AG09319 (cell line): ENCODE measurements around the genes ABHD8, RPL18A, CCDC124 and MAST3.

DNA sequence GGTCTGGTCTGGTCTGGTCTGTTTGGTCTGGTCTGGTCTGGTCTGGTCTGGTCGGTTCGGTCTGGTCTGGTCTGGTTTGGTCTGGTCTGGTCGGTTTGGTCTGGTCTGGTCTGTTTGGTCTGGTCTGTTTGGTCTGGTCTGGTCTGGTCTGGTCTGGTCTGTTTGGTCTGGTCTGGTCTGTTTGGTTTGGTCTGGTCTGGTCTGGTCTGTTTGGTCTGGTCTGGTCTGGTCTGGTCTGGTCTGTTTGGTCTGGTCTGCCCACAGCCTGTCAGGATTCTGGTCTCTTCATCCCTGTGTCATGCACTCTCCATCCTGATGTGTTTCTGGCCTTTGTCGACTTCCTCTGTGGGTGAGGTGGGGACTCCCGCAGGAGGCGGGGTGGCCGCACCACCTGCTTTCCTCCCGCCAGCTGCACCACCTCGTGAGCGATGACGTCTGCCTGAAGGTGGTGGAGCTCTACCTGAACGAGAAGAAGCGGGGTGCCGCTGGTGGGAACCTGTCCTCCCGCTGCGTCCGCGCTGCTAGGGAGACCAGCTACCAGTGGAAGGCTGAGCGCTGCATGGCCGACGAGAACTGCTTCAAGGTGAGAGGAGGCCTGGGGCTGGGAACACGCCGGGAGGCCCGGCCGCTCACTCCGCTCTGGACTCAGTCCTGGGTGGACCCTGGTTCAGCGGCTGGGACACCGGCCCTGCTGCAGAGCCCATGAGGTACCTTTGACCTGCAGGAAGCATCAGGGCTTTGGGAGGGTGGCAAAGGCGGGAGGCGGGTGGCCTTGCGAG lies 13.0 kb upstream of the F2RL3 start:
- RRBS: 82% methylated on average over 5 of the region's 31 CpGs

DNA sequence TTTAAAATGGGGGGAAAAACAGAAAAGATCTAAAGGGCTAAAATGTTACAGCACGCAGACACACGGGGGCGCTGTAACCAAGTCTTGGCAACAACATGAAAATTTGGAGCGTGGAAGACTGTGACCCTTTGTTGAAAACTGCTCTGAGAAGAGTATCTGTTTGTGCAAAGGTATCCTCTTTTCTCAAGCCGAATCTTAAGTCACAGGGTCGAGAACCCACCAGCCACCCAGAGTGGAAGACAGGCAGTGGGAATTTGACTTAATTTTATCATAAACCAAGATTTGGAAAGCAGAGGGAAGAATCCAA lies 7.7 kb downstream of the HAUS8 start:
- RRBS: no CpG with 5 or more reads among the region's 6 CpGs

DNA sequence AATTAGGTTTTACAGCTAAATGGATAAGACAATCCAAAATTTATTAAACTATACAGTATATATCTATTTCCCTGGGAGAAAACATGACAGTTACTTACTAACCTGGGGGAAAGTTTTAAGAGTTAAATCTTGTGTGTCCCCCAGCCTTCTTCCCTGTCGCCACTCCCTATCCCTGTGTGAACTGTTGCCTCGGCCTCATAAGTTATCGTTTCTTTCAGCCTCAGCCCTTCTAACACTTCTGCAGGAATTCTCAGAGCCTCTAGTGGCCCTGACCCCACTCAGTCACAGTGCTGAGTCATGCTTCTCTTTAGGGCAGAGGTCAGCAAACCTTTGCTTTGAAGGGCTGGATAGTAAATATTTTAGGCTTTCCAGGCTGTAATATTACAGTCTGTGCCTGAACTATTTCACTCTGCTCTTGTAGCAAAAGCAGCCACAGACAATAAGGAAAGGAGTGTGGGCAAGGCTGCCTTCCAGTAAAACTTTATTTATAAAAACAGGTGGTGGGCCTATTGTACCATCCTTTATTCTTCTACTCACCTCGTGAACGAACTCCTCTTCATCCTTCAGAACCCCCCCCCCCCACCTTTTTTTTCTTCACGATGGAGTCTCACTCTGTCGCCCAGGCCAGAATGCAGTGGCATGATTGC lies 22.0 kb downstream of the MYO9B start:
- RRBS: no CpG with 5 or more reads among the region's 7 CpGs

DNA sequence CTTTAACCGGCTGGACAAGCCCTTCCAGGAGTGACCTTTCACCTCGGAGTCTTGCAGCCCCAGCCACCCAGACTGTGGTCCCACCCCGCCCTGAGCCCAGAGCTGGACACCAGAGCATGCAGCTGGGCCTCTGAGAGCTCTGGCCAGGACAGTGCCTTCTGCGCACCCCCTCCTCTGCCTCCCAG lies 1.1 kb upstream of the NR2F6 start:
- RRBS: no CpG with 5 or more reads among the region's 4 CpGs

- RRBS: 1% methylated on average over 32 of the region's 70 CpGs
These were observed at the start of gene ABHD8 for GRCh38 chr19:17302941-17303898. TSS of gene ABHD8 (minus strand) at chr19:17303425.

DNA sequence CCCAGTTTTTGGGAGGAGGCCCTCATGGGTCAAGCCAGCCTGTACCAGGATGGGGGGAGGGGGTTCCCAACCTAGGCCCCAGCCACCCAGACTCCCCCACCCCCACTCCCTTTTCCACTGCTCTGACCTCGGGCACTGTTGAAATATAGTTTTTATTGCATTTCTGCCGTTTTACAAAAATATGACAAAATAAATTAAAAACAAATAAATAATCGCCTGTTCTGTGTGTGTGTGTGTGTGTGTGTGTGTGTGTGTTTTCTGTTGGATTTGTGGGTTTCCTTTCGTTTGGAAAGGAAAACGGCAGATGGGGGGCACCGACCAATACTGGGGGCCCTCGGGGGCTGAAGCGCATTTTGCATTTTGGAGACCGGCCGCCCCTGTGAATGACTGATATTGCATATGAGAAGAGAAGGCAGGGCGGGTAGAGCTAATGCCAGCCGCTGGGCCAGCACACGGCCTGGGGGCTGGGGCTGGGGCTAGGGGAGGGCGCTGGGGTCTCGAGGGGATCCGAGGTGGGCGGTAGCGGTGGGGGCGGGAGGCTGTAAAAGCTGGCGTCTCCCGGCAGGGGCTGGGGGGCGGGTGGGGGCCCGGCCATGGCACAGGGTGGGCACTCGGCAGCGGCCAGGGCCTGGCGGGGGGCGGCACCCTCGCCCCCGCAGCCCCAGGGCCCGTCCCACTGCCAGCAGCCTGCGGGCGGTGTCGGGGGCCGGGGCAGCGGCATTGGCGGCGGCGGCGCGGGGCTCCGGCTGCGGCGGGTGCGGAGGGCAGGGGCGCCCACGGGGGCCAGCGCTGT lies 11.4 kb downstream of the ANO8 start:
- RRBS: 27% methylated on average over 14 of the region's 47 CpGs

GRCh38 chr19:17328858-17329687 lies 5.6 kb downstream of the ANO8 start:
- RRBS: 67% methylated on average over 16 of the region's 84 CpGs

- RRBS: 7% methylated on average over 10 of the region's 52 CpGs
These were observed 574 bp downstream of the GTPBP3 start for GRCh38 chr19:17337726-17338527.

DNA sequence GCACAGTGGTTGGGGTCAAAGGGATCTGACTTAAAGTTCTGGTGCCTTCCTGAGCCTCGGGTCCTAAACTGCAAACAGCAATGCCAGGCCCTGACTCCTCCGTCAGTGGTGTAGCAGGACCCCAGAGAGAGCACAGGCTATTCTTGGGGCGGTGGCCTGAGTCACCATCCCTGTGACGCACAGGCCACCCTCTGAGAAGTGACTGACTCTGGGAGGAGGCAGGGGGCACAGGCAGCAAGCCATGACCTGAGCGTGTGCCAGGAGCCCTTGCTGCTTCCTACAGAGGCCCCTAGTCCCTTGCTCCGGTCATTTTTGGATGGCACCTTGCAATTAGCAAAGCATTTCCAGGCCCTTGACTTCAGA lies 18.7 kb downstream of the PLVAP start:
- RRBS: no CpG with 5 or more reads among the region's 6 CpGs

GRCh38 chr19:17403166-17404024 lies 2.0 kb downstream of the BST2 start:
- RRBS: no CpG with 5 or more reads among the region's 40 CpGs

DNA sequence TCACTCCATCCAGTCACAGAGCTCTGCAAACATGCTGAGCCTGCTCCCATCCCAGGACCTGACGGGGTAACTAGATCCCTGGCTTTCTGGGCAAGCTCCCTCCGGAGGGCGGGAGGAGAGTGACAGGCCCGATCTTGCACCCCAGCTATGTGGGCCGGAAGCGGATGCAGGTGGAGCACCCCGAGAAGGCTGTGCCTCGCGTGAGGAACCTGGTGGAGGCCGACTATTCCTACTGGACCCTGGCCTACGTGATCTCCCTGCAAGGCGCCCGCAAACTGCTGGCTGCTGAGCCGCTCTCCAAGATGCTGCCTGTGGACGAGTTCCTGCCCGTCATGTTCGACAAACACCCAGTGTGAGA lies 25.1 kb downstream of the COLGALT1 start:
- RRBS: 89% methylated on average over 4 of the region's 17 CpGs

DNA sequence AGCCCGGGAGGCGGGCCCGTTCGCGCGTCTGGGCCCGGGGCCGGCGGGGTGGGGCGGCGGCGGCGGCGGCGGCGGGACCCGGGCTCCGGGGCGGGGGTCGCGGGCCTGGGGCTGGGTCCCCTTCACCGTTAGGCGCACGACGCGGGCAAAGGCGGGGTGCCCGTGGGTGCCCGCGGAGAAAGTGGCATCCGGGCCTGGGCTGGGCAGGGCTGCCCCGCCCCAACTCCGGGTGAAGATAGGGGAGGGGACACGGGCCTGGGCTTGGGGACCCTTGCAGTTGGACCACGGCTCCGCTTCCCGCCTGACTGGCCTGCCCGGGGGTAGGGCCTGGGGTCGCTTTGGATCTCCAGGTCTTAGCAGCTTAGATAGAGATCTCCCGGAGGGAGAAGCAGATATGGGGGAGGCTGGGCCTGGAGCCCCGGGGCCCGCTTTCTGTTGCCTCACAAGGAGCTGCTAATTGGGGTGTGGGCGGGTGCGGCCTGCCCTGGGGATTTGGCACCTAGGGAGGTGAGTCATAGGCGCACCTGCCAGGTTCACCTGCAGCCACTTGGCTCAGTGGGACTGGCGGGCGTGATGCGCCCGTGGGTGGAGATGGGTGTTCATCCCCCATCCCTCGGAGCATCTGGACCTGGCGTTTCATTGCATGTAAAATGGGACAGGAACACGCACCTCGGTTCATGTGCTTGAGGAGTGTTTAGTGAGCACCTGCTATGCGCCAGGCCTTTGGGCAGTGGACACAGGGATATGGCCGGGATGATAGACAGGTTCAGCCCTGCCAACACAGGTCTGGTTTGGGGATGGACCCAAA lies 571 bp downstream of the MAP1S start:
- RRBS: 2% methylated on average over 12 of the region's 55 CpGs

DNA sequence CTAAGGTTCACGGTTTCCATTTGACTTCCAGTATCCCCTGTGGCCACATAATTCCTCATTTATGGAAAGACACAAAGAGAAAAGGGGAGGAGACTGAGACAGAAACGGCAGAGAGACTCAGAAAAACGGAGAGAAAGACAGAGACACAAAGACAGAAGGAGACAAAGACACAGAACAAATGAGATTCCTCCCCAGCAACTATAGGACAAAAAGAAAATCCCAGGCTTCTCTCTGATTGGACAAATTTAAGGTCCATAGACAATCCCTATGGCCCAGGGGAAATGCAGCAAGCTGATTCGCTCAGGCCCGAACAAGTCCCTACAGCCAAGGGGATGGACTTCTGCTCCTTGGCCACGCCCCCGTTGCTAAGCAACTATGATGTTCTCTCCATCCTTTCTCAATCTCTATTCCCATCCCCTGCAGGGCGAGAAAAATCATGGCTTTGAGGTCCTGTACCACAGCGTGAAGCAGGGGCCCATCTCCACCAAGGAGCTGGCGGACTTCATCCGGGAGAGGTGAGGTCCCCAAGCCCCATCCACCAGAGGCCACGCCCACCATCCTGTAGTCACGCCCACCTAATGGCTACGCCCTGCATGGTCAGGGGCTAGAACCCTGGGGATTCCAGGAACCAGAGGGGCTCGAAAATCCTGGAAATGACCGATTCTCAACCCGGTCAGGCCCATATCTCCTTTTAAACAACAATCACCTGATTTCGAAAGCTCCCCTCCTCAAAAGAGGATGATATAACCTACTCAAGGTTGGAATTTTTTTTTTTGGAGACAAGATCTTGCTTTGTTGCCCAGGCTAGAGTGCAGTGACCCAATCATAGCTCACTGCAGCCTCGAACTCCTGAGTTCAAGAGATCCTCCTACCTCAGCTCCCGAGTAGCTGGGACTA lies 11.3 kb downstream of the FCHO1 start:
- RRBS: no CpG with 5 or more reads among the region's 20 CpGs

GRCh38 chr19:17779160-17779333 lies 15.9 kb upstream of the B3GNT3 start:
- RRBS: no CpG with 5 or more reads among the region's 4 CpGs

GRCh38 chr19:17836553-17837166 lies 11.1 kb downstream of the JAK3 start:
- RRBS: no CpG with 5 or more reads among the region's 9 CpGs

- RRBS: no CpG with 5 or more reads among the region's 27 CpGs
These were observed at the start of gene RPL18A for GRCh38 chr19:17859799-17860064. TSS of gene RPL18A (plus strand) at chr19:17859910.

DNA sequence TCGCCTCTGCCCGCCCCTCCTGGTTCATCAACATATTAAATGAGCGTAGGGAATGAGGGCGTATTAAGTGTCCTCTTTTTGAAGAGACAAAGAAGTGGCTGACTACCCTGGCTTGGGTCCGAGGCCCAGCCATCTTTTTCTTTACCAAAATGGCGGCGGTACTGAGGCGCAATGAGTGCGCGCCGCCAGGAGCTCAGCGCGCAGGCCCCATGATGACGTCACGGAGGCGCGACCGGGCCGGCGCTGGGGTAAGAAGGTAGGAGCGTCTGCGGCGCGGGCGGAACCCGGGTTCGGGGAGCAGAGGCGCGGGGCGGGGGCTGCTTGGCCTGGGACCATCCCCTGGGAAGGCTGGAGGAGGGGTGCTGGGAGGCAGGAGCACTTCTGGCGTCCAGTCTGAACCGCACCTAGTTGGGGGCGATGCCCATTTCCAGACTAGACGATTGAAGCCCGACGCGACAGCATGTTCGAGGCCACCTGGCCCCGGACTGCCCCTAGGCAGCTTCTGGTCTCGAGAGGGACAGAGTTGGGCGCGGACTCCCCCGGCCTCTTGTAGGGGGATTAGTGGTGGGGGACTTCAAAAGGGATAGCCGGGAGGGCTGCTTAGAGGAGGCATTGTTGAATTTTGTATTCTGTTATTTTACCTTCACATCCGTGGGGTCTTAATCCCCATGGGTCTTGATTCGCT lies at the start of gene CCDC124:
Gene CCDC124, plus strand, starts transcription at position 223 of the 685 bp plus-strand sequence.
- RRBS: 1% methylated on average over 13 of the region's 46 CpGs

- RRBS: 3% methylated on average over 4 of the region's 53 CpGs
These were observed at the start of gene MAST3 for GRCh38 chr19:18097394-18098276. TSS of gene MAST3 (plus strand) at chr19:18097778.

DNA sequence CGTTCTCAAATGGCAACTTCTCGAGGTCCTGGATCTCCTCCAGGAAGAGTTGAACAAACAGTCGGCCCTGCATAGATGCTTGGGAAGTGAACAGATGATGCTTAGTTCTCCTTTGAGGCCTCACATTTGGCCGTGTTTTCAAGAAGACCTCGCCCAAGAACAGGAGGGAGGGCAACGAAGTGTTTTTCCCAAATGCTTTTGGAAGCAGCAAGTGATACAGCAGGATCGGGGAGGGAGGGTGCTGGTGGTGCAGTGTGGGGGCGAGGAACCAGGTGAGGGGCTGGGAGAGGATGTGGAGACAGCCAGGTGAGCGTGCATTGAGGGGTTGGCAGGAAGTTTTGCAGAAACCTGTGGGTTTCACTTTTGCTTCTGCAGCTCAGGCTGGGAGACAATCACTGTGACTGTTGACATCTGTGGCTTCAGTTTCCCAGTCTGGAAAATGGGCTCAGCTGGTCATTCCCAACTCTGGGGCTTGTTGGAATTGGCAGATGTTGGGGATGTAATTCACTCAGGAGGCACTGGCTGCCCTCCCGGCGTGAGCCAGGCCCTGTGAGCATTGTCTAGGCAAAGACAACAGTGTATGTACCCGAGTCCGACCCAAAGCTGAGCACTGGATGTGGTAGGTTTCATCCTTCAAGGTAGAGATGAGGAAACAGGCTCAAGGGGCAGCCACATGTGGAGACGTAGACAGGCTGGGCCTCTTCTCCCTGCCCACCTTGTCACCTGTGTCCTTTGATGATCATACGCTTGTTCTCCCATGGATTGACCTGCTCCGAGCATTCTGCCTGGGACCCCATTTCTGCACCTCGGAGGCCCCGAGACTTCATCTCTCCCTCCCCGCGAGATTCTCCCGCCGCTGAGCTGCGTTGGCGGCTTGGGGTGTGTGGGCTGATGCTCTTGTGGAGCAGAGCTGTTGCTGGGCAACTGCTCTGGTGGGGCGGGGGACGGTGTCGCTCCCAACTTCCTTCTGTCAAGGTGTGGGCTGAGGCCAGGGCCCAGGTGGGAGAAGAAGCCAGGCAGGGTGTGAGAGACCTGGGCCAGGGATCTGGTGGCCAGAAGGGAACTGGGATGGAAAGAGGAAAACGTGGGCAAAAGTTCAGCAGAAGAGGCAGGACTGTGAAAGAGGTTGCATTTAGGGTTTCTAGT lies 21.9 kb downstream of the MAST3 start:
- RRBS: no CpG with 5 or more reads among the region's 28 CpGs

GRCh38 chr19:18122535-18123691 lies 25.3 kb downstream of the MAST3 start:
- RRBS: 87% methylated on average over 11 of the region's 32 CpGs